Hair follicle dermal papilla cell (primary cell): ENCODE data around the genes INSYN2A, FOXI2 and MKI67.

DNA sequence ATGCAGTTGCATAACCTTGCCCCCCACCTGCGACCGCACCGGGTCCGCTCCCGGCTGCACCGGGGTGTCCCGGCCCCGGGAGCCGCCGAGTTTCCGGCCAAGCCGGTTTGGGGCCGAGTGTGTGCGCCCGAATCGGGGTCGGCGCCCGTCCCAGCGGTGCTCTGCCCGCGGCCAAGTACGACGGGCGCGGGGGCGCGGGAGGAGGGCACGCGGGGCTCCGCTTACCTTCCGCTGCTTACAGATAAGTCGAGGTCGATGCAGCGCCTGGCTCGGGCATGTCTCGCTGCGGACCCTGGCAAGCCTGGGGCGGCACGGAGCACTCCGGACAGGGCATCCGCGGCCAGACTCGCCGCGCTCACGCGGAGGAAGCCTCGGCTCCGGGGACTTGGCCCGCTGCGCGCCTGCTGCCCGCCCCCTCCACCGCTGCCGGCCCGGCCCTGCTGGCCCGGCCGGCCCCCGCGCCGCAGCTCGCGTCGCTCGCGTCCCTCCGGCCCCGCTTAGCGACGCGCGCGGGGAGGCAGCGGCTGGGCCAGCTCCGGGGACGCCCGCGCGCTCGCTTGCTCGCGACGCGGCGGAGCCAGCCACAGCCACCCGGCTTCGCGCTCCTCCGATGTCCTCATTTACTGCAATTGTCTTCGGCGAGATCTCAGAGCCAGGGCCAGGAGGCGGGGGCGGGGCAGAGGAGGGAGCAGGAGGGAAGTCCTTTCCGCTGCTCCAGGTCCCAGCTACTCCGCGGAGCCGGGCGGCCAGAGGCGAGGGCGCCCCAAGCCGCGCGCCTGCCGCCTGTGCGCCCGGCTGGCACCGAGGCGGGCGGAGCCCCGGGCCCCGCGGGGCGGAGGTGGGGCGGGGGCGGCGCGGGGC, at the start of gene INSYN2A:
TSS of gene INSYN2A (minus strand) at position 820 of the 861 bp plus-strand sequence.
- CAGE, long polyA plus RNA, result no peak

DNA sequence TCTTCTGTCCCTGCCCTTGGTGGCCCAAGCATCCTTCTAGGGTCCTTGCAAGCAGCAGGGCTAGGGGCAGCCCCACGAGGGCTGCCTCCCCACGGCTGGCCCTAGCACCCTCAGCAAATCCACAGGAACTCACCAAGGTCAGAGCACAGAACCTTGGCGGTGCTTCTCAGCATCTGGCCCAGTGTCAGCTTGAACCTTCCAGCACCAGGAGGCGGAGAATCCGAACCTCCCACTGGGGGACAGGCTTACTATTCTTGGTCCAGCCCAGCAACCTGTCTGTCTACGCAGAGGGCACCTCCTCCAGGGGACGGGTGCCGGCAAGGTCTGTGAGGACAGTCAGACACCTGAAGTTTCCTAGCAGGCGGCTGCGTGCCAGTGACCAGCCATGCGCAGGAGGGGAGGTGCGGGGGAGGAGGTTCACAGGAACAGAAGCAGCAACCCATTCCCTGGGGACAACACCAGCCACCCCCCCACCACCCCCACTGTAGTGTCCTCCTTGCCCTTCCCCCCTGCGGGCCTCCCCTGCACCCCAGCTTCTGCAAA, 107.8 kb upstream of the NPS start:
- CAGE, long polyA plus RNA, result no peak

- CAGE, long polyA plus RNA, result no peak
These were observed 27.7 kb downstream of the NPS start for GRCh38 chr10:127576850-127577174.

DNA sequence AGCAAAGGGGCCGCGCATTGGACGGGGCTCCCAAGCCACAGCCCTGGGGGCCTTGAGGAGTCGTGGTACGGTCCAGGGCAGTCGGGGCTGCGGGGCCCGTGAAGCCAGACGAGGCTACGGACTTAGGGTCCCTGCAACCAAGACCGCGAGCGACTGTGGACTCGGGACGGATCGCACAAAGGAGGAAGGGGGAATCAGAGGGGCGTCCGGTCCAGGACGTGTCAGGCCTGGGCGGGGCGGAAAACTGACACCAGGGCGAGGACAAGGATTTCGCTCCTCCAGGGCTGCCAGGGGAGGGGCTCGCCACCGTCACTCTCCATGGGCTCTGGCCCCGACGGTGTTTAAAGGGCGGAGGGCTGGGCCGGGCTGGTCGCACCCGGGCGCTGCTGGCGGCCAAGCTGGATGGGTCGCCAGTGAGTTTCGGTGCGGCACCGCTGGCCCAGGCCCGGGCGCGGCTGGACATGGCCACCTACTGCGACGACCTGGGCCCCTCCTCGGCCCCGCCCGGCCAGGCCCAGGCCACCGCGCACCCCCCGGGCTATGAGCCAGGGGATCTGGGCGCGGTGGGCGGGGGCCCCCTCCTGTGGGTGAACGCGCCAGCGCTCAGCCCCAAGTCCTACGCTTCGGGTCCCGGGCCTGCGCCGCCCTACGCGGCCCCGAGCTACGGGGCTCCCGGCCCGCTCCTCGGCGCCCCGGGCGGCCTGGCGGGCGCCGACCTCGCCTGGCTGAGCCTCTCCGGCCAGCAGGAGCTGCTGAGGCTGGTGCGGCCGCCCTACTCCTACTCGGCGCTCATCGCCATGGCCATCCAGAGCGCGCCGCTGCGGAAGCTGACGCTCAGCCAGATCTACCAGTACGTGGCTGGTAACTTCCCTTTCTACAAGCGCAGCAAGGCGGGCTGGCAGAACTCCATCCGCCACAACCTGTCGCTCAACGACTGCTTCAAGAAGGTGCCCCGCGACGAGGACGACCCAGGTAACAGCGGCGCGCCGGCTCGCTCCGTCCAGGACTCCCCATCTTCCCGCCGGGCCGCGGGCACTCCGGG, at the start of gene FOXI2:
TSS of gene FOXI2 (plus strand) at position 373 of the 1,042 bp plus-strand sequence.
- CAGE, long polyA plus RNA, result no peak

- CAGE, long polyA plus RNA, result no peak
These were observed 58.6 kb downstream of the CLRN3 start for GRCh38 chr10:127834092-127834610.

- CAGE, long polyA plus RNA, result no peak
These were observed 14.8 kb downstream of the PTPRE start for GRCh38 chr10:127921714-127922158.

DNA sequence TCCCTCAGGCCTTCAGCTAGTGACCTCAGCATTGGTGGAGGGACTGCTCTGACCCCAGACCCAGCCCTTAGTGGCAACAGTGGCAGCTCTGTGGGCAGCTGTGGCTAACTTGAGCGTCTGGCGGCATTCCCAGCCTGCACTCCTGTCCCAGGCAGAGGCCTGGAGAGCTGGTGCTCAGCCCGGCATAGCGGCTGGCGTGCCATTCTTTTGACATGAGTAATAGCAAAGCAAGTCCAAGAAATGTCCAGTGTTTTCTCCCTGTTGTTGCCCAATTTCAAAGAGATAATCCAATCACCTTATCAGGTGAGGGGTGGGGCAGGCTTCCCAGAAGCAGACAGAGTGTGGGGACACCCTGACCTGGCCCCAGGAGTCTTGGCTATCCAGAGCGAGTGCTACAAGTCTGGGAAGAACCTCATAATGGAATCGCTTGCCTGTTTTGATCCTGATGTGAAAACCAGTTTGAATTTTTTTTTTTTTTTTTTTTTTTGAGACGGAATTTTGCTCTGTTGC, 16.1 kb downstream of the PTPRE start:
- CAGE, long polyA plus RNA, result no peak

- CAGE, long polyA plus RNA, result no peak
These were observed 28.3 kb downstream of the PTPRE start for GRCh38 chr10:127935068-127935694.

DNA sequence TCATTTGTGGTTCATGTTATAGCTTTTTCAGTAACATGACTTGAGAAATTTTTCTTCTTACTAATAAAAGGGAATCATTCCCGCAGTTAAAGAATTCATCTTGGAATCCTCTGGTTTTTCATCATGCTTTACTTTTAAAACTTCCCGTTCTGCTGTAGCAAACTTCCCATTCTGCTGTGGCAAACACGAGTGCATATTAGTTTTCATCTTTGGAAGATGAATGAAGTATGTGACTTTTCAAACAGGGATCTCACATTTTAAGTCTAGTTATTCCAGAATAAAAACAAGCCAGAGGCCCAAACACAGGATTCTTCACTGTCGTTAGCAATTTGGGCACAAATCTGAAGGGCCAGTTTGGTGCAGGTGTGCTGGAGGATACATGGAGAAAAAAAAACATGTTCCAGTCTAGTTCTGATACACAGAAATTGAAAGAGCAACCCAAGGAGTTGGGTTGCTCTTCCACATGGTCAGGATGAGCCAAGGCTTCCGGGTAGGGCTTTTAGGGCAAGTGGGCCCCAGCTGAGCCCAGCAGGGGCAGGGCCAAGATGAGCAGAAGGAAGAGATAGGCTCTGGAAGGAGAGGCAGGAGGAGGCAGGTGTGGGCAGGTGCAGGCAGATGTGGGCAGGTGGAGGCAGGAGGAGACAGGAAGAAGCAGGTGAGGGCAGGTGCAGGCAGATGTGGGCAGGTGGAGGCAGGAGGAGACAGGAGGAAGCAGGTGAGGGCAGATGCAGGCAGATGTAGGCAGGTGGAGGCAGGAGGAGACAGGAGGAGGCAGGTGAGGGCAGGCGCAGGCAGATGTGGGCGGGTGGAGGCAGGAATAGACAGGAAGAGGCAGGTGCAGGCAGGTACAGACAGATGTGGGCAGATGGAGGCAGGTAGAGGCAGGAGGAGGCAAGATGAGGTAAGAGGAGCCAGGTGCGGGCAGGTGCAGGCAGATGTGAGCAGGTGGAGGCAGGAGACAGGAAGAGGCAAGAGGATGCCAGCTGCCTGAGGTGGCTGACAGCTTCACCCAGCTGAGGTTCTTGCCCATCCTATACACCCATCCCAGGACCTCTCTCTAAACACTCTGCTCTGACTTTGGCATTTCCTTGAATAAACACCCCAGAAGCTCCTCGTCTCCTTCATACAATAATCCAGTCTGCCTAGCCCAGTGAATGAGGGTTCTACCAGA, 32.7 kb downstream of the PTPRE start:
- CAGE, long polyA plus RNA, result no peak

- CAGE, long polyA plus RNA, result no peak
These were observed 35.0 kb downstream of the PTPRE start for GRCh38 chr10:127941893-127942291.

- CAGE, long polyA plus RNA, result no peak
These were observed 92.3 kb downstream of the PTPRE start for GRCh38 chr10:127999281-127999613.

DNA sequence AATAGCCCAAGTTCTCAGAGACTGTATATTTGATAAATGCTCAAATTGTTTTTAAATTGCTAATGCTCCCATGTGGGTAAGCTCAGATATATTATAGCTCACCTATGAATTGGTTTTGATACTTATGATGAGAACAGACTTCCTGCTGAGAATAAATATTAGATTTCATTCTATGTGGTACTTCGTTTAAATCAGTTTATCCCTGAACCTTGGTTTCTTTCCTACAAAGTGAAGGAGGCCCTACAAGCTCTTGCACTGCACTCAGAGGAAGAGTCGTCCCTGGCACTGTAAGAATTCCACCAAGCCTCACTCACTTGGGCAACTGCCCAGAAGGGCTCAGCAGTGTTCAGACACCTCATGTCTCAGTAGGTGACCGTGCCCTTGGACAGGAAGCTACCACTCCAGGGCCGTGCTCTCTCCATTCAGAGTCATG, 93.6 kb downstream of the PTPRE start:
- CAGE, long polyA plus RNA, result no peak

DNA sequence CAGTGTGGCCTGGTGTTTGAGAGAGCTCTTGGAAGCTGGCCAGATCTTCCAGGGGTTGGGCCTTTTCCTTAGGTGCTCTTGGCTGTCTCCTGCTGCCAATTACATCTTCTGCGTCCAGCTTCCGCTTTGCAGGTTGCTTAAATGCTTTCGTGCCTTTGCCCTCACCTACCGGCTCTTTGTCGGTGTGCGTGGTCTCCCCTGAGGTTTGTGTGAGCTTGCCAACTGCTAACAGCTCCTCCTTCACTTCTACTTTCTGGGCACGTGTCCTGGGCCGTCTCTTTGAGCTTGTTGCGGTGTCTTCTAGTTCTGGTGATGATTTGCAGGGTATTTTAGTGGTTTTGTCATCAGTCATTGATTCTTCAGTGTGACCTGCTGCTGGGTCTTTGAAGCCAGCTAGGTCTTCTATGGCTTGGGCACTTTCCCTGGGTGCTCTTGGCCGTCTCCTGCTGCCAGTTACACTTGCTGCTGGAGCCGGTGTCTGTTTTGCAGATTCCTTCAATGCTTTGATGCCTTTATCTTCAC, 23.1 kb downstream of the MKI67 start:
- CAGE, long polyA plus RNA, result no peak

- CAGE, long polyA plus RNA, result no peak
These were observed at the start of gene MKI67 for GRCh38 chr10:128125742-128126731. MKI67 (minus strand) TSS chr10:128126423.

- CAGE, long polyA plus RNA, result no peak
These were observed 639.4 kb upstream of the MKI67 start for GRCh38 chr10:128765643-128766051.

DNA sequence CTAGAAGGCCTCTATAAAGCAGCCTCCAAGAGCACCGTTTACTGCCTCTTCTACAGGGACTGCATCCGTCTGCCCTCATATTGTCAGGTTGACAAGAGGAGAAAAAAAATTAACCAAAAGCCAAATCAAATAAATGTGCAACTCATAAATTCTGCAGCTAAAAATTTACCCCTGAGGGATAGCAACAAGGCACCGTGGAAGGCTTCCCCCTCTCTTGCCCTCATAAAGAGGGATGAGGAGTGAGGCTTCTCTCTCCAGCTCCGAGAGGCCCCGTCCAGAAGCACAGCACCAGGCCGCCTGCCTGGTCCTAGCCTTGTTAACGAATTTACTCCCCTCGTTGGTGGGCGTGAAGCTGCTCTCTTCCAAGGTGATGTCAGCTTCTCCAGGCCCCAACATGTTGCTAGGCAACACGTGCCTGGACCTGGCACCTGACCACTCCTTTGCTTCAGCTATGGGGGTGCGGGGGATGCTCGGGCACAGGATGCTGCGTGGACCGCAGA, 135.3 kb upstream of the MGMT start:
- CAGE, long polyA plus RNA, result no peak

DNA sequence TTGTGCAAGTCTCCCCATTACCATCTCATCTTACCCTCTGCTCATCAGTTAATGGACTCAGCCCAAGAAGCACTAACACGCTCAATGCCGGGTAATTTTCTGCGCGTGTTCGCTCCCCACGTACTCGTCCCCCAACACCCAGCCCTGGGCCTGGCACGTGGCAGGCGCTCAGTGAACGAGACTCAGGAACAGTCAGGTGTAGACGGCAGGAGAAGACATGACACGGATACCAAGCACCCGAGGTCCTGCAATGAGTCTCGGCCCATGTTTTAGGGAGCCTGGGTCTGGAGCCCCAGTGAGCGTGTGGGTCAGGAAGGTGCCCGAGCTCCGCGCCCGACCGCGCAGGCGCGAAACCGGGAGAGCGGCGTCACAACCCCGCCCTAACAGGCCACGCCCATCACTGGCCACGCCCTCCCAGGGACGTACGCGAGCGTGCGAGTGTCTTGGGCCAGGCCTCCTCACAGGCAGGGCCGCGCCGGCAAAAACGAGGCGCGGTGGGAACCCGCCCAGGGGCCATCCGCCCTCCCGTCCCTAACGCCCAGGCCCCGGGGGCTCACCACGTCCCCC, 400 bp downstream of the C10orf143 start:
- CAGE, long polyA plus RNA, result no peak

DNA sequence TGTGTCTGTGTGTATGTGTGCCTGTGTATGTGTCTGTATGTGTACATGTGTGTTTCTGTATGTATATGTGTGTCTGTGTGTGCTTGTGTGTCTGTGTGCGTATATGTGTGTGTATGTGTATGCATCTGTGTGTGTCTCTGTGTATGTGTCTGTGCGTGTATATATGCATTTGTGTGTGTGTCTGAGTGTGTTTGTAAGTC, 171.9 kb downstream of the TCERG1L start:
- CAGE, long polyA plus RNA, result no peak

DNA sequence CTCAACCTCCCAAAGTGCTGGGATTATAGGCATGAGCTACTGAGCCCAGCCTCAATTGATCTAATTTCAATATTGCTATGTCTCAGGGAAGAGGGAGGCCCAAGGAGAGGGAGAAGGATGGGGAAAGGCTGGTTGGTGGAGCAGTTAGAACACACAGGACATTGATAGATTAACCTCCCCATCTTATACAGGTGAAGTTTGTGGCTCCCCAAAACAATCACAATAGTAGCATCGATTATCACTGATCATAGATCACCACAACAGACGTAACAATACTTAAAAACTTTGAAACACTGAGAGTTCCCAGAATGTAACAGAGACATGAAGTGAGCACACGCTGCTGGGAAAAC, 42.1 kb downstream of the TCERG1L start:
- CAGE, long polyA plus RNA, result no peak

GRCh38 chr10:131825299-131825945, 75.4 kb upstream of the PPP2R2D start:
- CAGE, long polyA plus RNA, result no peak